H7 (cell line): Measurements from ENCODE around the genes RAB41 and KIF4A.

DNA sequence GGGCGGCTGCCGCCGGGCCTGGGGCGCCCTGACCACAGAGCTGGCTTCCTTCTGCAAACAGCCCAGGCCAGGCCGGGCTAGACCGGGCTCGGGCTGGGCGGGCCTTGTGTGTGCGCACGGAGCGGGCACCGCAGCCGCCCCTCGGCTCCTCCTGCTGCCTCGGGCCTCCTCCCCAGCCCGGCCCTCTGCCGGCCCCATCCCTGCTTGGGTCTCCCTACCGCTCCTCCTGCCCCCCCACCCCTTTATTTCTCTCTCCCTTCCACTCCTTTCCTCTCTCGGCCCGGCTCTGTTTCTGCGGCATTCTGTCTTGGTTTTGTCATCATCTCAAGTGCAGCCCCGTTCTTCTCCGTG lies 83.4 kb downstream of the EFNB1 start:
- RAMPAGE, long total RNA, result no peak

DNA sequence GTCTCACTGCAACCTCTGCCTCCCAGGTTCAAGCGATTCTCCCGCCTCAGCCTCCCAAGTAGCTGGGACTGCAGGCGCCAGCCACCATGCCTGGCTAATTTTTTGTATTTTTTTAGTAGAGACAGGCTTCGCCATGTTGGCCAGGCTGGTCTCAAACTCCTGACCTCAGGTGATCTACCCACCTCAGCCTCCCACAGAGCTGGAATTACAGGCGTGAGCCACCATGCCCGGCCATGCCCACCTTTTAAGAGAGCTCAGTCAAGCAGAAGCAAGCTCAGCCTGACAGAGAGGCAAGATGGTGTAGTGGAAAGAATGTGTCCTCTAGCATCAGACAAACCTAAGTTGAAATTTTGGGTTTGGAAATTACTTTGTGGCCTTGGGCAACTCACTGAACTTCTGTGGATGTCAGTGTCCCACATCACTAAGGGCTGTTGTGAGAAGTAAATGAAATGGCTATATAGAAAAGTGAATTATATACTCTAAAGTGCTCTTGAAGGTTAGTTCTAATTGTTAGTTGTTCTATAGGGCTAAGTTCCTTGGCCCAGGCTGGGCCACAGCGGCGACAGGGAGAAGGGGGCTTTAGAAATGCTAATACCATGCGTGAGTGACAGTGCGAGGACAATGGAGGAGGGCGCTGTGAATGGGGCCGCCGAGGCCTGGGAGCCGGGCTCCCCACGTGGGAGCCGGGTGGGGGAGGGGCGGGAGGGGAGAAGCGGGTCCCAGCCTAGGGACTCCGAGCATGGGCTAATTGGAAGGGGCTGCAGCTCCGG lies 15.7 kb downstream of the PJA1 start:
- RAMPAGE, long total RNA, result no peak

DNA sequence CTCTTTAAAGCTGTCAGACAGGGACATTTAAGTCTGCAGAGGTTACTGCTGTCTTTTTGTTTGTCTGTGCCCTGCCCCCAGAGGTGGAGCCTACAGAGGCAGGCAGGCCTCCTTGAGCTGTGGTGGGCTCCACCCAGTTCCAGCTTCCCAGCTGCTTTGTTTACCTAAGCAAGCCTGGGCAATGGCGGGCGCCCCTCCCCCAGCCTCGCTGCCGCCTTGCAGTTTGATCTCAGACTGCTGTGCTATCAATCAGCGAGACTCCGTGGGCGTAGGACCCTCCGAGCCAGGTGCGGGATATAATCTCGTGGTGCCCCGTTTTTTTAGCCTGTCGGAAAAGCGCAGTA lies 172.7 kb downstream of the EDA start:
- RAMPAGE, long total RNA, result no peak

GRCh38 chrX:70165771-70166531 lies 11.3 kb upstream of the DGAT2L6 start:
- RAMPAGE, long total RNA, result no peak

- RAMPAGE, long total RNA, result no peak
Observed at GRCh38 chrX:70281951-70282450, at the start of gene RAB41. Gene RAB41 (plus strand): TSS chrX:70282172.

- RAMPAGE, long total RNA, result start-site peak on the minus strand at chrX:70289894-70289913, 51 reads; start-site peak on the plus strand at chrX:70290053-70290112, 84 reads
Observed at GRCh38 chrX:70289776-70290916, at the start of gene KIF4A. Gene KIF4A (plus strand): TSS chrX:70290104.

DNA sequence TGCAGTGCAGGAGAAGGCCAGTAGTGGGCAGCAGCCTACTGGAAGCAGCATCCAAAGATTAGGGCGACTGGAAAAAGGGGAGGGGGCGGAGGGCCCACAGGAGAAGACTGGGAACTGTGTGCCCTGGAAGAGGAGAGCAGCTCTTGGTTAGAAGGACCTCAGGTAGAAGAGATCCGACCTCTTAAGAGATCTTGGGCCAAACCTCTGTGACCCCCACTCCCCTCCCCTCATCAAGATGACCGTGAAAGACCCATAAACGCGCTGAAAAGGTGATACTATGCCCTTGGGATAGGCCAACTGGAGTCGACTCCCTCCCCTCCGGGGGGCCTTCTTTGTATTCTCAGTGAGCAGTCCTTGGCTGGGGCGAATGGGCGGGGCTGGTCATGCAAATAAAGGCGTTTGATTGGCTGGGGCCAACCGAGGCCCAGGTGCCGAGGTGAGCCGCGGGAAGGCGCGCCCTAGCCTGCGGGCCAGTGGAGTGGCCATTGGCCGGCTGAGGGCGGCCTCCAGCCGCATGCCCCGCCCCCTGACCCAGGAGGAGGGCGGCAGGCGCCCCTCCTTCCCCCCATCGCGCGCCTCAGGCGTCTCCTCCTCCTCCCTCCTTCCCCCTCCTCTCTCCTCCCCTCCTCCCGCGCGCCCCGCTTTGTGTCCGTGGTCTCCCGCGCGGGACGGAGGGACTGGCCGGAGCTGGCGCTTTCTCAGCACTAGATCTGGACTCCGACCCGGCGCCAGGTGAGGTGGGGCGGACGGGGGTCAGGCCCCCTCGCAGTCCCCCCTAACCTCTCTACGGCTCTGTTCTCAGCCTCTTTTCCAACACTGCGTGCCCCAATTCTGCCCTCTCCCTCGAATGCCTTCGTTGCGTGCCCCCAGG lies 10.1 kb downstream of the DLG3 start:
- RAMPAGE, long total RNA, result start-site peak on the plus strand centred at position 628 of the sequence, 53 bp wide, 248 reads

DNA sequence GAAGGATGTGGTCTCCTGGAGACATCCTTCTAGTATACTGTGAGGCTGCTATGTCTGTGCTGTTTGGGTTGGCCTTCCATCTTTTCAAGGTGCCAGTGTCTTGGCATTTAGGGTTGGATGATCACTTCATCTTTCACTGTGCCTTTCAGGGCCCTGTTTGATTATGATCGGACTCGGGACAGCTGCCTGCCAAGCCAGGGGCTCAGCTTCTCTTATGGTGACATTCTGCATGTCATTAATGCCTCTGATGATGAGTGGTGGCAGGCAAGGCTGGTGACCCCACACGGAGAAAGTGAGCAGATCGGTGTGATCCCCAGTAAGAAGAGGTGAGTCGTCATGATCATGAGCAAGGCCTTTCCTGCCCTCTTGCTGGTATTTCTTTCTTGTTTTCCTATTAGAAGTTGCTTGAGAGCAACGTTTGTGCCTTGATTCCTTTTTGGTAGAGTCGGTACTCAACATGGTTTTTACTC lies 47.4 kb downstream of the DLG3 start:
- RAMPAGE, long total RNA, result no peak

DNA sequence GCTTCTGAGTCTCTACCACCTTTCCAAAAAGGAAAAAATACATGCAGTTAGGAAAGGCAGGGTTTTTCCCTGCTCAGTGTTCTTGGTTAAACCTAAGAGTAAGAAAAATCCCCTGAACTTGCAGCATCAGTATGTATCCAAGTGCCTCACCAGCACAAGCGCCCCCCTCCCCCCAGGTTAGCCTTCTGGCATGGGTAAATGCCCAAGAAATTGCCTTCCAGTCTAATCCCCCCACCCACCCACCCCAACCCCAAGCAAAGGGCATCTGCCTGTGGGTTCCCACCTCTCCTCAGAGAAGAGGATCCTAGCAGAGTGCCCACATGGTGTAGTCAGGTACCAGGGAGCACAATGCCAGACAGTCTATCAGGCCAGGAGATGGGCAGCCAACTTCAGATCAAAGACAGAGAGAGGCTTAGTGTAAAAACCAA lies 7.6 kb downstream of the SNX12 start:
- RAMPAGE, long total RNA, result no peak

DNA sequence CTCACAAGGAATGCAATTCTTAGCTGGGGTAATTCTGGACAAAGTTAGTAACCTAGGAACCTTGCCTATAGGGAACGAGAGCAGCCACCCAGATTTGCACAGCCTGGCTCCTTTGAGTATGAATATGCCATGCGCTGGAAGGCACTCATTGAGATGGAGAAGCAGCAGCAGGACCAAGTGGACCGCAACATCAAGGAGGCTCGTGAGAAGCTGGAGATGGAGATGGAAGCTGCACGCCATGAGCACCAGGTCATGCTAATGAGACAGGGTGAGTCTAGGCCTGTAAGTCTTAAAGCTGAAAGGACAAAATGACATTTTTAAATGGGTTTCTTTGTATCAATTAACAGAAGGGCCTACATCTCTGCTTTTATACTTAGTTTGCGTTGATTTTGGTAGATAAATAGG lies 4.8 kb upstream of the ITGB1BP2 start:
- RAMPAGE, long total RNA, result no peak

DNA sequence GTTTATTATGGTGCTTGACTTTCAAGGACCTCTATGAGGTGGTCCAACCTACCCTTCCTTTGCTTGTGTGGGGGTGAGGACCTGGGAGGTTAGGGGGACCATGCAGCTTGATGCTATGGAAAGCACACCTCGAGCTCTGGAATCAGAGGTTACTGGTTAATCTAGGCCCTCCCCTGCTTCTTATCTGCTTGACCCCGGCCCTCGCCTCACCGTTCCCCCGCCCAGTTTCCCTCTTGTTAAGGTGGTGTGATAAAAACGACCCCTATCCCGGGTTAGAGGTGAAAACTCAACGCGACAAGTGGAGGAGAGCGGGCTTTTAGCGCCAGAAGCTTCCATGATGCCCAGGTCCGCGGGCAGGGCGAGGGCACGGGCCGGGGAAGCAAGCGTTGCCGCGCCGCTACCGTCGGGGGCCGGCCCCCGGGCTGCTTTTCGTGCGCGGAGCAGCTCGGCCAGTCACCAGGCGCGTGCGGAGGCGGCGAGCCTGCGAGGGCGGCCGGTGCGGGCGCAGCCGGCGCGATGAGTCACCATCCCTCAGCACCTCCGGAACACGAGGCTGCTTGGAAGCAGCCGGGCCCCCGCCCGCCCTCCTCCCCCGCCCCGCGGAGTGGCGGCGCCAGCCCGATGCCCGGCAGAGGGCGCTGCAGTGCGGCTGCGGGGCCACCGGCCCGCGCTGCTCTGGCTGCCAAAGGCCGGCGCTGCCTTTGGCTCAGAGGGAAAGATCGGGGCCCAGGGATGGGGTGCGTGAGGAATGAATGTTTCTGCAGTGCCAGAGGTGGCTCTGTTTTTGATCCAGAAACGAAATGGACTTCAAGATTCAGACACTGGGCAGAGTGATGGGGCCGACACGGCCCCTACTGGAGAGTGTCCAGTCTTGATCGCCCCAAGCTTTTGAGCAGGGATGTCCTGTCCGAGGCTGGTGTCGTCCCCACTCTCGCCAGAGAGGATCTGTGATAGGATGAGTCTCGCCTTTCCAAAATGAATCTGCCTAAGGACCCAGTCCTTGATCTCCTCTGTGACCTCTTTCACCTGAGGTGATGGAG lies 107.8 kb downstream of the NHSL2 start:
- RAMPAGE, long total RNA, result no peak

DNA sequence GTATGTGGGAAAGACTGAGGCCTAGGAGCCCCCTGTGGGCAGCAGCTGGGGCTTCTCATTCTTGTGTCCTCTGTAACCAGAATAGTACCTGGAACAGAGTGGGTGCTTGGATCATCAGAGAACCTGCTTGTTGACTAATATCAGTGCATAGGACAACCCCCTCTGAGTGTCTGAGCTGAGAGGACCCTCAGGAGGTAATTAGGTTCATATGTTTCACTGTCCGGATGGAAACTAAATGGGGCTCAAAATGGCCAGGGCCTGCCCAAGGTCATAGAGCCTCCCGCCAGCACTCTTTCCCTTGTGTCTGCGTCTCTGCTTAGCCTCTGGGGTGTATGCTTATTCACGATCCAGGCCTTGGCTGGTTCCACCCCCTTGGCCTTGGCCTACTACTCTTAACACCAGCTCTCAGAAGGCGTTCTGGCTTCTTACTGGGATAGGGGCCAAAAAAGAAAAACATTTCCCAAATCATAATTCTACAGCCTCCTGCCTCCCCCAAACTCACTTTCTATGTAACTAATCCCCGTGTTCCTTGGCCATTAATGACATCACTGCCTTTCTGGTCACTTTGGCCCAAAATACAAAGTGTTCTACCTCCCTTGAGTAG lies 118.7 kb upstream of the PIN4 start:
- RAMPAGE, long total RNA, result no peak

DNA sequence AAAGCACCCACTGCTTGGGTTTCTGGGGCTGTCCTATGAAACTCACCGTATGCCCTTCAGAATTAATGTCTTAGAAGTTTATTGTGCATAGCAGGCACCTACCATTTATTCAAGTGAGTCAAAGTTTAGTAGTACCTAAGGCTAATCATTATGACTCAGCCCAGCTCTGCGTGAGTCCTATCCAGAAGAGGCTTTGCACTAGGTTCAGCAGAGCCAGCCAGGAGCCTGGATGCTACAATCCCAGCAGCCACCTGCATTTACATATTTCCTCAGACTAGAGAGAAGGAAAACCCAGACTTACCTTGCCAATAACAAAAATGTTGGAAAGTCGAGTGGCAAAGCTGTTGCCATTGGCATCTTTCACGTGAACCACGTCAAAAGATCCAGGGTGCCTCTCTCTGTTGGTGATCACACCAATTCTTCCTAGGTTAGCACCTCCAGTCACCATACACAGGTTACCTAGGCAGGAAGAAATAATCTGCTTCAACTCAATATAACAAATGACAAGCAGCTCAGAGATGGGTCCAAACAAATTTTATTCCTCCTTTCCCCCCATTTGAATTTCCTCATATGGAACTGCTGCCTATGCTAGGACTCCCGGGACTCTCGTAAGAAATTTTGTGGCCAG lies 4.0 kb downstream of the RPS4X start:
- RAMPAGE, long total RNA, result no peak

DNA sequence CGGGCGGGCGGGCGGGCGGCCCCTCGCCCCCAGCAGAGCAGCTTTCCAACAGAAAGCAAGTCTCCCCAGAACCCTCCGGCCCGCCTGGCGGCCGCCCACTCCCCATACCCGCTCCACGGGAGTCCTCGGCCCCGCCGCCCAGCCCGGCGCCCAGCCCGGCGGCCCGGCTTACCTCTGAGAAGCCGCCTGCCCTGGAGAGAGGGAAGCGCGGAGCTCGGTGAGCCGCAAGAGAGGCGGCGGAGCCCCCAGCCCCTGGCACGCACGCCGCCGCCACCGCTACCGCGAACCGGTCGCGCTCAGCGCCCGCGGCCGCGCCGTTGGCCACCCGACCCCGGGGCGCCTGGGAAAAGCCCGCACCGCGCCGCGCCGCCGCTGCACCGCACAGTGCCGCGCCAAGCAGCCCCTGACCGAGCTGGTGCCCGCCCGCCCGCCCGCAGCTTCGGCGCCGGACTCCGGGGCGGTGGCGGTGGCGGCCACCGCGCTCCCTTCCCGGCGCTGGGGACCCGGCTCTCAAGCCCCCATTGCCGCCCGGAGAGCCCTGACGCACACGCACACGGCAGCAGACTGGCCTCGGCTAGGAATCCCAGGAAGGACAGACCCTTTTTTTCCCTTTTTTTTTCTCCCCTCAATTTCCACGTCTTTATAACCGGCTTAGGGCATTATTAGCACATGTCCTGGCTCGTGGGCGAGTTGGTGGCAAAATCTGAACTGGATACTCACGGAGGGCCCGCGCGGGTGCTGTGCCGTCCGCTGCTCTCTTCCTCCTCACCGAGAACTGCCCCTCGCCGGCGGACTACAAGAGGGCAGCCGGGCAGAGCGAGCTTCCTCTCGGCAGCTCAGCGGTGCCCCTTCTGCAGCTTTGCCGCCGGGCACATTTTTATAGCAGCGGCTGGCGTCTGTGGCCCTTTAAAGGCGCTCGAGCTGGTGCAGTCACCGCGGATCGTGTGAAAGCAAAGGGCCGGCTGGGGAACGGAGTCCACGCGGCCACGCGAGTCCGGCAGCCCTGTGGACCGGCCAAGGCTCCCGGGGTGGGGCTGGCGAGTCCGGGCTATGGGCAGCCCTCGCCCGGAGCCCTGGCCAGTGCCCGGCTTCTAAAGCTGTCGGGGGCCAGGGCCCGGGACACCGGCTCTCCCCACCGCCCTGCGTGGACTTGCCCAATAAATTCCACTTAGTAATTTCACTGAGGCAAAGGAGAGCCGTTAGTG lies 993 bp upstream of the CITED1 start:
- RAMPAGE, long total RNA, result no peak

DNA sequence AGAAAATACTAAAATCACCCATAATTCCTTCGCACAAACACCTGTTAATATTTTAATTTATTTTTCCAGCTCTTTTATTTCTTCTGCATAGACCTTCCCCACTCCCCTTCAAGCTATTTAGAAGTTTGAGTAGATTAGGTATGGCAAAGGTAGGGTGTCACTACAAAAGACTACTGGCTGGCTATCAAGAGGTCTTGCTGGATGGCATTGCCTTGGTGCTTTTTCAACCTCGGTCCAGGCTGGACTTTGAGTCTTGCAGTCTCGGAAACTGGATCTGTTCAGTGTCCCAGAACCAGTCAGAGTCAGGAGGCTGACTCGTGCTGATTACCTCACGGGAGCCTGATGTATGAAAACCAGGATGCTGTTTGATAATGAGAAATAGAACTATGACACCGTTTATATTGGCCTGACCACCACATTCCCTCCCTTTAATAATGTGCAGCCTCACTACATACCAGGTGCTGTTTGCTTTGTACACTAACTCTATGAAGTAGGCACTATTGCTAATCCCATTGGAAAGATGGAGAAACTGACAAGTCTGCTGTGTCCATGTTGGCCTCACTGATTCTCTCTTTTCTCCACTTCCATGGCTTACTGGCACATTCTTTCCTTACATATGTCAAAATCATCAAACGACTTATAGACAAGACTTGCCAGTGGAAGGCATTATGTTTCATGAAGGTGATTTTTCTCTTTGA lies 2.7 kb upstream of the PHKA1 start:
- RAMPAGE, long total RNA, result no peak

DNA sequence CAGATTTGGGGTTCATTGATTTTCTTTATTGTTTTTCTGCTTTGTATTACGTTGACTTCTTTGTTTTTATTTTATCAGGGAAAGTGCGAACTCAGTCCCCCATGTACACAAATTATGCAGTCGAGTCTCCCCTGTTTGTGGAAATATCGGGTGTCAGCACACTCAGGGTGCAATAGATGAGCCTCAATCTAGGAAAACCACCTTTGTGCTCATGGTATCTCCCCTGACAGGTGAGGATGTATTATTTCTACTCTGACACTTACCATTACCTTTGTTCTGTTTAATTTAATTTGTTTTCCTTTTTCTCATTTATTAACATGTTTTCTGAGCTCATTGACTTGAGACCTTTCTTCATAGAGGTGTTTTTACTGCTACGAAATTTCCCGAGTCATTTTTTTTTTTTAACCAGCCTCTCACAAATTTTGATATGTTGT lies 26.5 kb upstream of the PHKA1 start:
- RAMPAGE, long total RNA, result no peak

DNA sequence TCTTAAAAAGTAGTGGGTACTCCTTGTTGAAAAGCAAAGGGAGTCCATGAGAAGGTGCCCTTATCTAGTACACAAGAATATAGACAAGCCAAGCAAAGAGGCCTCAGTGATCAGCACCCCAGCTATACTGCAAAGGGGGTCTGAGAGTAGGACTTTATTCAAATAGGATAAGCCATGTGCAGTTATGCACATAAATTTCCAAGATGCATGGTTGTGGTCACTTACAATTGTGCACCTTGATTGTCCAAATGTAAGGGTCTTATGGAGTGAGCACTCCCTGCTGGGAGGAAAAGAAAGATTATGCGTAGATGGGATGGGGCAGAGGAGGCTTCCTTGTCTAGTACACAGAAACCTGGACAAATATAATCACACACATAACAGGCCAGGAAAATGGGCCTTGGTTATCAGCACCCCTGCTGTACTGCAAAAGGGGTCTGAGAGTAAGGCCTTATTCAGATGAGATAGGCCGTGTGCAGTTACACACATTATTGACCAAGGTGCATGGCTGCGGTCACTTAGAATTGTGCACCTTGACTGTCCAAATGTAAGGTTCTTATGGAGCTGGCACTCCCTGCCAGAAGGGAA lies 281.4 kb downstream of the CHIC1 start:
- RAMPAGE, long total RNA, result no peak

- RAMPAGE, long total RNA, result no peak
Observed at GRCh38 chrX:73845971-73846856, 283.2 kb downstream of the CHIC1 start.

GRCh38 chrX:74054836-74055524 lies 249.0 kb upstream of the ZCCHC13 start:
- RAMPAGE, long total RNA, result no peak

- RAMPAGE, long total RNA, result no peak
Observed at GRCh38 chrX:74423046-74423640, 1.9 kb downstream of the SLC16A2 start.